A375 (cell line): ENCODE data around the gene ESRRB.

DNA sequence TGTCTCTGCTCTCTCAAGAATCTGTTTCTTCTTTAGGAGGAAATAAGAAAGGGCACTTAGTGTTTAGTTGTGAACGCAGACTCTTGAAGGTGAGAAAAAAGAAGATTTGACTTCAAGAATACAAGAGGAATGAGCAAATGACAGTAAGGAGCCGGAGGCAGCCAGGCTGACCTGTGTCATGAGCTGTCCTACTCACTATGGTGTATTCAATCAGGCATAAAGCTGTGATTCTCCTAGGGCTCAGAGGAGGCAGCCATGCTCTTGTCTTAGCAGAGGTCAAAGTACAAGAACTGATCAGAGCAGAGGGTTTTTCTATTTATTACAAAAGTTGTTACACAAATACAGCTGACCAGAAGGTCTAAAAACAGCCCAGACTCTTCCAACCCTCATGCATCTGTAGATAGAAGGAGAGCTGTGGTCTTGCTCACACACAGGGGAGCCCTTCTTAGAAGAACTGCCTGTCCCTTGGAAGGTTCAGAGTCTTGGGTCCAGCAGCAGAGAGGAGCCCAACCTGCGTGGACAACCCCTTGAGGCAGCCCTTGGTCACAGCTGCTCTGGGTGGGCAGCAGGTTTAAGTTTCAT, 10.0 kb downstream of the ERG28 start:
- RAMPAGE, long total RNA, result no peak

- RAMPAGE, long total RNA, result no peak
These were observed 50.8 kb downstream of the TTLL5 start for GRCh38 chr14:75711526-75712573.

DNA sequence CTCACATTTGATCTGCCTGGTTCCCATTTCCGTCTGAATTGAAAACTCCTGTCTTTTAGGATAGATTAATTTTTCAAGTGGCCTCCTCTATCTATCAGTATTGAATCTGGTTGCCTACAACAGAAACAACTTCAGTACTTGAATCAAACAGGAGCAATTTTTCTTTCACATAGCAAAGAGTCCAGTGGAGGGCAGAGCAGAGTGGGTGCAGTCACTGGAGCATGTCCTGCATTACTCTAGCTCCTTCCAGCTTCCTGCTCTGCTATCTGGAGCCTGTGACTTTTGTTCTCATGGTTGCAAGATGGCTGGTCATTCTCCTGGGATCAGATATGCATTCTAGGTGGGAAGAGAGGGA, 7.9 kb downstream of the IFT43 start:
- RAMPAGE, long total RNA, result no peak

GRCh38 chr14:75993823-75994156, 8.2 kb downstream of the IFT43 start:
- RAMPAGE, long total RNA, result no peak

GRCh38 chr14:75994943-75996202, 9.8 kb downstream of the IFT43 start:
- RAMPAGE, long total RNA, result no peak

DNA sequence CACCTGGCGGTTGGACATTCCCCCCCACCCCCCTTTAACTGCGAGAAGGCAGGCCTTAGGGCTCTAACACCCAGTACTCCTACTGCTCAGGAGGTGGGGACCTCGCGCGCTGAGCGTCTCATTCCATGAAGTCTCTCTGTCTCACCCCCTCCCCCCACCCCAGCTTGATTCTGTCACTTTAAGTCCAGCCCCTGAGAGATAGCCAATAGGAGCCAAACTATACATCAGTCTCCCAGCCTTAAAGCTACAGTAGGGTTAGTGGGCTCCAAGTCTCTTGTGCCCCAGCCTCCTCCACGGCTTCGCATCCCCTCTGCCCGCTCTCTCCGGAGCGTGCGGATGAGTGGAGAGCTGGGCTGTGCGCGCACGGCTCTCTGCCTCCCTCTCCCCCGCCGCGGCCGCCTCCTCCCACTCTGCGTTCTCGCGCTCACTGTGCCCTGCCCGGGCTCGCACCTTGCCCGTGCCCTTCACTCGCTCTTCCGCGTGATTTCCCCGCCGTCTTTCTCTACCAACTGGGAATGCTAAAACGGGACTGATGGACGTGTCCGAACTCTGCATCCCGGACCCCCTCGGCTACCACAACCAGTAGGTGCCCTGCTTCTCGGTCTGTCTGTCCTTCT, at the start of gene ESRRB:
Gene ESRRB, plus strand, starts transcription at position 268 of the 617 bp plus-strand sequence.
- RAMPAGE, long total RNA, result no peak

DNA sequence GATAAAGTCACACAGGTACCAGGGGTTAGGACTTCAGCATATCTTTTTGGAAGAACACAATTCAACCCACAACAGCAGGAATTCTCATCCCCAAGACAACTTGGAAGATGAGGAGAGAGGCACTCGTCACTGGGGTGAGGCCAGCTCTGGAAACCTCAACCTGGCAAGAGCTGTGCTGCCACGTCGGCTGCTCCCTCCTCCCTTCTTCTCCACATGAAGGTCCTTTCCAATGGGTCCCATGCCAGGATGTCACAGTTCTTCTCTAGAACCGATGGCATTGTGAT, 138.2 kb upstream of the VASH1 start:
- RAMPAGE, long total RNA, result no peak

GRCh38 chr14:76726315-76727089, 34.8 kb upstream of the VASH1 start:
- RAMPAGE, long total RNA, result no peak

DNA sequence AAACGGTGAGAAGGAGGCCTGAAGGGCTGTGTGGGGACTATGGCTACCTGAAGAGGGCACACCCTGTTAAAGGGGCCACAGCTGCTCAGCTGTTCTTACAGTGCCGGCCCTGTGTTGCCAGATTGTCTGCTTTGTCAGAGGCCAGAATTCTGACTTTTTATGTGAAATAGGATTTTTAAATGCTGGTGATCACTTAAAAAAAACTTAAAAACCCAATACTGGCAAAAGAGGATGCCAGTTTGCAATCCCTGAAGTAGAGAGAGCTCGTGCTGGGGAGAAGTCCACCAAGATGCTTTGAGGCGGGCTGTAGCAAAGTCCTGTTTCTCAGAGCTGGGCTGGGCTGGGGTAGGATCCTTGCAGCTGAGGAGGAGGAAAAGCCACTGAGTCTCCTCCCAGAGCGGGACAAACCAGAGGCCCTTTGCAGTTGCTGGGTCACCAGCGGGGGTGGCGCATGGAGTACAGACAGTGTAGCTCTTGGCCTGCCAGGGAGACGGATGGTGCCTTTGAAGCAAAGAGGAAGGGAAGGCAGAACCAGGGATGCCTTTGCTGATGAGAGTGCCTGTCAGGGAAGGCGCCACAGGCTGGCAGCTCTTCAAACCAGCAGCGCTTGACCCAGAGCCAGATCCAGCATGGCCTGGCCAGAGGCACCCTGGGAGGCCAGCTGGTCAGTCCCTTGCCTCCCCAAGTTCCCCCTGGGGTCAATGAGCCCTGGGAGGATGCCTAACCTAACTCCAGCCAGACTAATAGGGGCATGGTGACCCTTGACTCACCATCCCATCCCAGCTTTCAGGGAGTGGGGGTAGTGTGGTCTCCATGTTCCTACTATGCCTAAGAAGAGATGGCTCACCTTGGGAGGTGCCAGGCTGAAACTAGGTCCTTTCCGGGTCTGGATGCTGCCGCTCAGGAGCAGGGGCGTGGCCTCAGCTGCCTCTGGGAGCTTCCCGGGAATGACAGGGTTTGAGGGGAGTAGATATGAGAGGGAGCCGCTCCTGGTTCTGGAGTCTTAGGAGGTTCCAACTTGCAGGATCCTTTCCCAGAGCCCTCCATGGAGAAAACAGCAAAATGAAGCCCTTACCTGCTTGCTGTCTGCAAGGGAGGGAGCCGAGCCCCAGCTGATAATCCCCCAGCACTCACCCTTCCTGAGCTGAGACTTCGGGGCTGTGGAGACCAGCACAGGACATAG, 19.7 kb downstream of the VASH1 start:
- RAMPAGE, long total RNA, result no peak

- RAMPAGE, long total RNA, result no peak
These were observed 1.8 kb downstream of the LRRC74A start for GRCh38 chr14:76827684-76828780.

GRCh38 chr14:76904011-76904539, 77.9 kb downstream of the LRRC74A start:
- RAMPAGE, long total RNA, result no peak

DNA sequence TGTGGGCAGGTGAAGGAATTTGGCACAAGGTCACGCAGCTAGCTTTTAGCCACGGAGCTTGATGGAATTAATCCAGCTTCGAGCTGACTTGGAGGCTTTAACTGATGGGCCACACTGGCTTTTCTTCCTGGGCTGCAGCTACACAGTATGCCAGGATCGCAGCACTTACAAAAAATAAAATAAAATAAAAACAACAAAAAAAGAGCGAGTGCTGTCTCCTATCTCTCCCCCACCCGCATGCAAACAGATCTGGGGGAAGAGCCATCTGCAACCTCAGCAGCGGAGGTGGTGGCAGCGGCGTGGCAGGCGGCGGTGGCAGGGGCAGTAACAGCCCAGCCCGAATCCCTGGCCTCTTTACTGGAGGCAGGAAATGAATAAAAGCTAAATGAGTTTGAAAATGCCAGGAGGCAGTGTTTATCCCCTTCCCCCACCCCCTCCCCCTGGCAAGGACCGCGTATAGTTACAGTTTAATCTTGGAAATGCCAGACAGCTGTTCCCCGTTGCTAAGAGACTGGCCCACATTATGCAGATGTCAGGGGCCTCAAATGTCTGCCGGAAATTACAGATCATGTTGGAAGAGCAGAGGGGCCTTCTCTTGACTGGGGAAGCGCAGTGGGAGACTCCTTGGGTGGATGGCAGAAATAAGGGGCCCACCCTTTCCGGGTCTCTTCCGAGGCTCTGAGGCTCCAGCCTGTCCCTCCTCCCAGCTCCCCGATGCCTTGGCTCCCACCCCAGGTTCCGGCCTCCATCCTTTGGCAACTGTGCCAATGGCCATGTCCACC, 93.6 kb downstream of the LRRC74A start:
- RAMPAGE, long total RNA, result no peak

DNA sequence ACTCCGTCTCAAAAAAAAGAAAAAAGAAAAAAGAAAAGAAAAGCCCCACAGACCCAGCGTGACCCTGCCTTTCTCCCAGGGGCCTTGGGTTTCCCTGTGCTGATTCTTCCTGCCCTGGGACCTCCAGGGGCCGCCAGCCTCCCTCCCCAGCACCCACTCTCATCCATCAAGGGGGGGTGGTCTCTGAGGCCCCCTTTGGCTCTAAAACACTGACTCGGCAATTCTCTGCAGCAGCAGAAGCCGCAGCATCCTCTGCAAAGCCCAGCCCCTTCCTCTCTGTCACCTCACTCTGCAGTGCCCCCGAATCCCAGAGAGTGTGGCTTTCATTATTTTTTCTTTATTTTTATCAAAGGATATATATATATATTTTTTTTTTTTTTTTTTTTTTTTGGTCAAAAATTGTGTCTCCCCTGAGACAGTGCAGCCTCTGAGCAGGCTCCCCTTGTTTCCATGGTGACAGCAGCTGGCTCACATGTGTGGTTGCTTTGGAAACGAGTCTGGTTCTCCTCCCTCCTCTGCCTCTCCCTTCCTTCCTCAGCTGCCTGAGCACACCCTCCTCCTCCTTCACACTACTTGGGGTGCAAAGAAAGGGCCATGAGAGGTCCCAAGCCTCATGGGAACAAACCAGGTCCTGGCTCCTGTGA, 100.3 kb downstream of the LRRC74A start:
- RAMPAGE, long total RNA, result no peak

GRCh38 chr14:76930441-76930950, 98.0 kb downstream of the IRF2BPL start:
- RAMPAGE, long total RNA, result no peak

- RAMPAGE, long total RNA, result no peak
These were observed 72.0 kb downstream of the IRF2BPL start for GRCh38 chr14:76956327-76957120.

DNA sequence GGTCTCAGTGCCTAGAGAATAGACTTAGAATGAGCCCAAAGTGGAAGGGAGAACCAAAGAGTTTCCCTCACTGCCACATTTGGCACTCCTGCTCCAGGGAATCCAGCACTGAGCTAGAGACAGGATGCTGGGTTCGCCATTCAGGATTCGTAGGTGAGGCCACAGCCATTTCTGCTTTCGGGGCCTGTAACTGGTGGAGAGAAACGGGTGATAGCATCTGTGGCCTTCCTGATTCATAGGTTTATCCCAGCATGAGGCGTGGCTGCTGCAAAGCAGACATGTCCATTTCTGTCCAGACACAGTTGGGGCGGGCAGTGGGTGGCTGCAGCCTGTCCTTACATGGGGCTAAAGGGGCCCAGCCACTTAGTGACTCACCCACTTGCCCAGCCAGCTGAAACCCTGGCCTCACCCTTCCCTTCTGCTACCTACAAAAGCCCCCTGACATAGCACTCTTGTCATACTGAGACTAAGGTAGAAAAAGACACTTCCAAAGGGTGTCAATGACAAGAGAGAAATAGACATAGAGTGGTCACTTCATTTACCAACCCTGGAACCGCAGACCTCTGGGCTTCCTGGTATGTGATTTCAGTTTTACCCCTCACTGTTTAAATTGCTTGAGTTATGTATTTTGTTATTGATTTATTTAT, 69.2 kb downstream of the IRF2BPL start:
- RAMPAGE, long total RNA, result no peak

GRCh38 chr14:77025724-77026625, 2.5 kb downstream of the IRF2BPL start:
- RAMPAGE, long total RNA, result no peak

DNA sequence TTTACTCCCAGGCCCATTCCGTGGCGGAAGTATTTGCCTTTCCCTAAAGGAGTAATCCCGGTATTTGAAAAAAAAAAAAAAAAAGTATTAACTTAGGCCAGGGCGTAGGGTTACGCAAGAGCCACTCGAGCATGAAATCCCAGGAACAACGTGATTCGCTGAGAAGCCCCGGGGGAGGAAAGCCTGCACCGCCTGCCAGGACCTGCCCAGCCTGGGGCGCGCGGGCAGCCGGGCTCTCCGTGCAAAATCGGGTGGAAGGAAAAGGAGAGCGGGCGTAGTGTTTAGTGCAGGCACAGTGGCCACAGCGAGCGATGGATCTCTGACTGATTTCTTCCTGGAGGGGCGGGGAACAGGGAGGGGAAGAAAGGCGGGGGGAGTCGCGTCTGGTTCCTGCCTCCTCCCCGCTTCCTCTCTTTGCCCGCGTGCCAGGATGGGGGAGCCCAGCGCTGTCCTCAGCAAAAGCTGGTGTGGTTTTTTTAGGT, 4.8 kb upstream of the IRF2BPL start:
- RAMPAGE, long total RNA, result no peak

GRCh38 chr14:77075981-77076933, 21.8 kb upstream of the CIPC start:
- RAMPAGE, long total RNA, result no peak

DNA sequence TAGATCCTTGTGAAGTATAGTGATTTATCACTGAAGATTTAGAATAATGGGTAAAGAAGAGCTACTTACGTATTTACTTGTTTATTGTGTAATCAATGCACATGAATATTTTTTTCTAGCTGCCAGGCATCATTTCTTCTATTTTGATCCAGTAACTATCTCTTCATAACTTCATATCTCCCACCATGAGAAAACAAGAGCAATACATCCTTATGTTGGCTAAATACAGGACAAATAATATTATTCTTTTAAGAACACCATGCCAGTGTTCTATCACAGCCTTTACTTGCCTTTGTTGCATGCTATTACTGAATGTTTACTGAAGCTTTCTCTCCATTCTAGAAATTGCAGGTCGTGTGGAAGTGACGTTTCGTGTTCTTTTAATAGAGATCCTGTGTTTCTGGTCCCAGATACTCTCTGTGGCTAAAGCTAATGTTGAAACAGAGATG, 17.0 kb upstream of the CIPC start:
- RAMPAGE, long total RNA, result no peak